ENCODE measurements around the genes MIER1 and SLC35D1.

DNA sequence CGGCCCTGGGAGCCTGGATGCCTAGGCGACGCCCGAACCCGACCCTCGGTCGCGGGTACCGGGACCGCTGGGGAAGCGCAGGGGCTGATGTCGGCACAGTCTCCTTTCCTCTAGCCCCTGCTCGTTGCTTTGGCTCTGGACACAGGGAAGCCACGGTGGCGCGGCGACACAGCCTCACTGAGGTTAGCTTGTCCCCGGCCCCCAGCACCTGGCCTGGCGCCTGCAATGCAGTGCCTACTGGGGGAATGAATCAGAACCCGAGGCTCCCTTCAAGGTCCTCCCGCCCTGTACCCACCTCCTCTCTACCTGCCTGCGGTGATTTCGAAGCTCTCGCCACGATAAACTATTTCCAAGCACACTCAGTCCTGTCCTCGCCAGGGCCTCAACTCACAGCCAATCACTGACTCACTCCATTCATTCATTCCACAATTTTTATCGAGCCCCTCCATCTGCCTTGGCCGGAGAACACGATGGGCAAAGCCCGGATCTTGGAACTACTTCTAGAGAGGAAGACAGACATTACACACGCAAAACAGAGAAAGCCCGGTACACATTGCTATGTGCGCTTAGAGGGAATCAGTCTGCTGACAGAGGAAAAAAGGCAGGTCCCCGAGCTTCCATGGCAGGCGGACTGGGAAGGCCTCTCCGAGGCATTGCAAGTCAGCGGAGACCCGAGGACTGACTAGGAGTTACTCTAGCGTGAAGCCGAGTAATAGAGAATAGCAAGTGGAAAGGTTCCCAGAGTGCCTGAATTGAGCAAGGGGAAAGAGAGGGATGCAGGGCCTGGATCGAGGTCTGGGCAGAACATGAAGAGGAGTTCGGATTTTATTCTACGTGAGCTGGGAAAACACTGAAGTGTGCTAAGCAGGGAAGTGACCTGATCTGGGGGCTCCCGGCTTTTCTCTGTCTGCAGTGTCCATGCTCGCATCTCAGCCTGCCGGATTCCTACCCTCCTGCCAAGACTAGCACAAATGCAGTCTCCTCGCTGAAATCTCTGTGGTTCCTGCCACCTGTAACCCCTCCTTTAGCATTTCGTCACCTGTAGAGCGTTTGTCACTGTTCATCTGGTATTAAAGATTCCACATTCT lies 54.3 kb upstream of the DNAJC6 start:
- PRO-cap, 4 experiments: no peak in any of the 4 experiments
- RAMPAGE, long total RNA, 4 experiments: no peak in any of the 4 experiments

- PRO-cap, 4 experiments: no peak in any of the 4 experiments
- RAMPAGE, long total RNA, 4 experiments: no peak in any of the 4 experiments
These were observed 49.5 kb downstream of the LEPR start for GRCh38 chr1:65469857-65470406.

- PRO-cap, 4 experiments: no peak in any of the 4 experiments
- RAMPAGE, long total RNA, 4 experiments: no peak in any of the 4 experiments
These were observed 50.8 kb downstream of the LEPR start for GRCh38 chr1:65470843-65472109.

- PRO-cap, 4 experiments: no peak in any of the 4 experiments
- RAMPAGE, long total RNA, 4 experiments: no peak in any of the 4 experiments
These were observed 100.8 kb upstream of the PDE4B start for GRCh38 chr1:65691868-65692302.

GRCh38 chr1:66176083-66176555 lies 357.8 kb upstream of the SGIP1 start:
- PRO-cap, 4 experiments: no peak in any of the 4 experiments
- RAMPAGE, long total RNA, 4 experiments: no peak in any of the 4 experiments

DNA sequence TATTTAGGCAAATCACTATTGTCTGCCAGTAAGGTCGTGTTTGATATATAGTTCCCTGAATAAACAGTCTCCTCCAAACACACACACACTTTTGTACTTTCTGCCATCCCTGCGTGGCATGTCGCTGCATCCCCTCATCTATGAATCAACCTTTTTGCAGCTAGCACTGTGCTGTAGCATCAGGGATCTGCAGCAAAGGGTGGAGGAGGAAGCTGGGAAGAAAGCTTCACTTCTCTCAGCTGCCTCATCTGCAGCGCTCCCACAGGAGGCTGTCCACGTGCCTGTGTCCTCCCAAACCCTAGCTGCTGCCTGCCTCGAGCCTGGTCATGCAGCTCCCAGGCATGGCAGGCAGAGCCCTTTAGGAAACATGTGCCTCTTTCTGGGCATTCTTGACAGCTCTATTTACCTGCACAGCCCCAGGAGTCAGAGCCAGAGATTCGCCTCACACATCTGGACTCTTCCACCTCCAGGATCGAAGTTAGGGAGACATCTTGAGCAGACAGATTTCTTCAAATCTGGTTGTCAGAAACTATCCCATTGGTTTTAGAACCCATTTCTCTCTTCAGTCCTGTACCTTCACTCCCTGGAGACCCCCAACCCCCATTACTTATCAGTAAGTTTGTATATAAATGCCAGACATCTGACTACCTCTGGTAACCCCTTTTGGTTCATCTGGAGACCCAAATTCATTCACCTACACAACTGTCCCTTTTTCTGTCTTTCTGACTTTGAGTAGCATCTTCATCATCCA lies 262.0 kb upstream of the SGIP1 start:
- PRO-cap, 4 experiments: peak in 1 of 4 experiments; most common minus-strand start position 201 of the sequence (in 1)
- RAMPAGE, long total RNA, 4 experiments: no peak in any of the 4 experiments

- PRO-cap, 4 experiments: peak in 4 of 4 experiments; most common plus-strand start chr1:66296015 (in 1); most common minus-strand start chr1:66295921 (in 4)
- RAMPAGE, long total RNA, 4 experiments: no peak in any of the 4 experiments
These were observed 238.2 kb upstream of the SGIP1 start for GRCh38 chr1:66295713-66296268.

- PRO-cap, 4 experiments: no peak in any of the 4 experiments
- RAMPAGE, long total RNA, 4 experiments: no peak in any of the 4 experiments
These were observed 232.8 kb upstream of the SGIP1 start for GRCh38 chr1:66300902-66301717.

- PRO-cap, 4 experiments: no peak in any of the 4 experiments
- RAMPAGE, long total RNA, 4 experiments: no peak in any of the 4 experiments
These were observed 161.5 kb upstream of the SGIP1 start for GRCh38 chr1:66372170-66373156.

- PRO-cap, 4 experiments: peak in 1 of 4 experiments; most common plus-strand start chr1:66394132 (in 1)
- RAMPAGE, long total RNA, 4 experiments: no peak in any of the 4 experiments
These were observed 140.1 kb upstream of the SGIP1 start for GRCh38 chr1:66393735-66394332.

GRCh38 chr1:66543362-66543945 lies 9.5 kb downstream of the SGIP1 start:
- PRO-cap, 4 experiments: no peak in any of the 4 experiments
- RAMPAGE, long total RNA, 4 experiments: no peak in any of the 4 experiments

- PRO-cap, 4 experiments: peak in 4 of 4 experiments; most common plus-strand start chr1:66925040 (in 3); most common minus-strand start chr1:66924819 (in 3)
- RAMPAGE, long total RNA, 4 experiments: start-site peak on the plus strand in 4 of 4 experiments, at chr1:66924982-66925349 at its widest, 88 to 657 reads per replicate; start-site peak on the minus strand in 4 of 4 experiments, at chr1:66924822-66925234 at its widest, 10 to 16 reads per replicate
These were observed at the start of gene MIER1 for GRCh38 chr1:66924722-66925641. TSS of gene MIER1 (plus strand) at chr1:66924990.

GRCh38 chr1:66948700-66949076 lies 23.9 kb downstream of the MIER1 start:
- PRO-cap, 4 experiments: no peak in any of the 4 experiments
- RAMPAGE, long total RNA, 4 experiments: no peak in any of the 4 experiments

GRCh38 chr1:67053279-67054269 lies at the start of gene SLC35D1:
TSS of gene SLC35D1 (minus strand) at chr1:67054148.
- PRO-cap, 4 experiments: peak in 4 of 4 experiments; most common plus-strand start chr1:67053730 (in 3); most common minus-strand start chr1:67053948 (in 3)
- RAMPAGE, long total RNA, 4 experiments: start-site peak on the minus strand in 1 of 4 experiments, at chr1:67053943-67054169 at its widest, 24 to 43 reads per replicate

- PRO-cap, 4 experiments: no peak in any of the 4 experiments
- RAMPAGE, long total RNA, 4 experiments: no peak in any of the 4 experiments
These were observed 7.1 kb downstream of the IL12RB2 start for GRCh38 chr1:67314581-67315320.

- PRO-cap, 4 experiments: no peak in any of the 4 experiments
- RAMPAGE, long total RNA, 4 experiments: no peak in any of the 4 experiments
These were observed 83.9 kb upstream of the SERBP1 start for GRCh38 chr1:67514074-67514486.

- PRO-cap, 4 experiments: no peak in any of the 4 experiments
- RAMPAGE, long total RNA, 4 experiments: no peak in any of the 4 experiments
These were observed 39.4 kb upstream of the GADD45A start for GRCh38 chr1:67645497-67646198.

DNA sequence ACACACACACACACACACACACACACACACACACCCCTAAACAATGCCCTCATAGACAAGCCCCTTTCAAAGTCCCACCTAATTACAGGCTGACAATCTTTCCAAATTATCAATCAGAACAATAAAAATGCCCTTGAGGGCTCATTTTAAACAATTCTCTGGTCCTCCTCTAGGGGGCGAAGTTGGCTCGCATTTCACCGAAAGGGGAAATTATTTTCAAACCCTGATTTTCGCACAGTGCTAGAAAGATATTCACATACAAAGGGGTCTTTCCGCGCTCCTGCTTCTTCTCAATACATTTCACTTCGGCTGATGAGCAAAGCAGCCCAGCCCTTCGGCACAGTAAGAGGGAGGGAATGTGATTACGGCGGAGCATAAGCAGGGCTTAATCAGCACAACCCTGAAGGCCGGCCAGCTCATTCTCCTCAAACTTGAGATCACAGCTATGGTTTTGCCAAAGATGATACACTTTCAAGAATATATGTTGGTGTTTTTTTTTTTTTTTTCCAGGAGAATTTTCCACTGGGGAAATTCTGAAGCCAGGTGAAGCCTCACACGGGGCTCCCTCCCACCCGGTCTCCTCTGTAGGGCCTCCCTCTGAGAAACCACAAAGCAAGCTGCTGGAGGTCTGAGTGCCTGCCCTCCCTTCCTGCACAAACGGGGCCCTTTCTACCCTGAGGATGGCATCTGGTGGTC lies 67.0 kb downstream of the GNG12 start:
- PRO-cap, 4 experiments: no peak in any of the 4 experiments
- RAMPAGE, long total RNA, 4 experiments: no peak in any of the 4 experiments

DNA sequence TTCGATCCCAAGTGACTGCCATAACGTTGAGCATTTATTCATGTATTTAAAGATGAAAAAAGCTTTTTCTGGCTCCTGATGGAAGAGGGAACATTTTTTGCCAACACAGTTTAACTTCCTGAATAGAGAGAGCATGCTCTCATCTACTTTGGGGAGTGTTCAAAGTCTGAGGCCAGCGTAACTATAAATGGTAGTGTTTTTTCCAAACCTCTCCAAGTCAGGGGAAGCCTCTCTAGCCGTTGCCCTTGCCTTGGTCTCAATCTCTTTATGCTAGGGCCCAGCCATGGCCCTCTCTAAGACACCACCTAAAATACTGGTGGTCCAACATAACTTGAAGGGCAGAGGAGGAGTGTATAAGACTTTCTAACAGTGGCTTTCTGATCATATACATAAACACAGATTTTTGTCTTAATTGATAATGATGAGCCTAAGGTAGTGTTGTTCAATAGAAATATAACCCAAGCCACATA lies 55.7 kb downstream of the GNG12 start:
- PRO-cap, 4 experiments: no peak in any of the 4 experiments
- RAMPAGE, long total RNA, 4 experiments: no peak in any of the 4 experiments

- PRO-cap, 4 experiments: peak in 4 of 4 experiments; most common plus-strand start chr1:68231906 (in 2); most common minus-strand start chr1:68231791 (in 4)
- RAMPAGE, long total RNA, 4 experiments: no peak in any of the 4 experiments
These were observed 620 bp downstream of the WLS start for GRCh38 chr1:68231666-68232139.

All from spleen (tissue), 7 donors.